ENCODE measurements around a stretch of chr21.

DNA sequence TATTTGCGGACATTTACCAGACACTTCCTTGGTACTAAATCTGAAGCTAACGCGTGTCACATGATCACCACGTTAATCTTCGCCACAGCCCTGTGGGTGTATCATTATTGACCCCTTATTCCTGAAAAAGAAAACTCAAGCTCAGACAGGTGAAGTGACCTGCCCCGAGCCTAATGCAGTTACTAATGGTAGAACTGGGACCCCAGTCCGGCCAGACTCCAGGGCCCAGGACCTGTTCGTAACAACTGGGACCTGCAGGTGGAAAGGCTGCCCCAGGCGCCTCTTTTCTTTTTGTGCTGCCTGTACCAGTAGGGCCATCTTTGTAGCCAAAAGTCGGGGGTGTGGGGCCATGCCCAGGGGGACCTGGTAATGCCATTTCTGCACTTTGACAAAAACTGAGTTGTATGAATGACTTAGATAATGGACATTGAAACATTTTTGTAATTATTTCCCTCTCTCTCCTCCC lies 11.2 kb downstream of the IFNGR2 start:
- PRO-cap = unidirectional peak, plus-strand start at position 332 of the sequence

DNA sequence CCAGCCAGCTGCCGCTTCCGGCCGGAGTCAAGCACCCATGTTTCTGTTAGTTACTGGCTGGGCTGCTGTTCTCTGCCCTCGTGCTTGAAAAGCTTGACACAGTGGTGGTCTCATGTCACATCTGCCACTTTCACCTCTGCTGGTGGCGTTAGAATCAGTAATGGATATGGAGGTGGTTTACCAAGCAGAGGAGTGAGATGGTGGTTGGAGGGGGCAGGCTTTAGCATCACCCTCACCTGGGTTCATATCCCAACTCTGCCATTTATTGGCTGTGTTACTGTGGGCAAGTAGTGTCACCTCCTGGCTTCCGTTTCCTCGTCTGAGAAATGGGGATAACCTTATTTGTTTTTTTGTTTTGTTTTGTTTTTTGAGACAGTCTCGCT lies 21.2 kb downstream of the IFNGR2 start:
- PRO-cap = no peak

- PRO-cap = no peak
Observed at GRCh38 chr21:33541803-33541953, 239 bp downstream of the GART start.

GRCh38 chr21:33554419-33555195 lies 11.8 kb downstream of the SON start:
- PRO-cap = no peak

GRCh38 chr21:33744968-33745328 lies 102.6 kb downstream of the ITSN1 start:
- PRO-cap = no peak

DNA sequence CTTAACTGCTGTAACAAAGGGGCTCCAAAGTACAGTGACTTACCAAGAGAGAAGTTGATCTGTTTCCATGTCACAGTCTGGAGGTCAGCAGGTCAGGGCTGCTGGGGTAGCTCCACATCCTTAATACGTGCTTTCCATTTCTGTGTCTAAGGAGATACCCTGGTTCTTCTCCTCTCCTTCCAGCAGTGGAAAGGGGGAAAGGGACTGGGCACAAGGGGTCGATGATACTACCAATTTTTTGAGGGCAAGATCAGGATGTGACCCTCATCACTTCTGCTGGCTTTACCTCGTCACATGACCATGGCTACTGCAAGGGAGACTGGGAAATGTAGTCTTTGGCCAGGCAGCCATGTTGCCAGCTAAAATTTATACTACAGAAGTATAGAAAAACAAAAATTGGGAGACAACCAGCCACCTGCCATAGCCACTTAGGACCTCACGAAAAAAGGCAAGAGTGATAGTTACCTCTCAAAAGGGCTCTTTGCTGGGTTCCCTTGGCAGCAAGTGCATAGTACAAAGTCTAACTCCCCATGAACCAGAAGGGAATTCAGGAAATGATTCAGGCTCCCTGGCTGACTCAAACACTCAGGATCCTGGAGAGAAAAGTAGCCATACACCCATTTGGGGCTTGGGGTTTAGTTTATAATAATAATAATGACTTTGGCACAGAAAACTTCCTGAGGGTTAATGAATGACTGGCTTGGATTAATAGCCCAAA lies 52.7 kb upstream of the ATP5PO start:
- PRO-cap = no peak

- PRO-cap = no peak
Observed at GRCh38 chr21:34096309-34097309, 23.2 kb downstream of the MRPS6 start.

DNA sequence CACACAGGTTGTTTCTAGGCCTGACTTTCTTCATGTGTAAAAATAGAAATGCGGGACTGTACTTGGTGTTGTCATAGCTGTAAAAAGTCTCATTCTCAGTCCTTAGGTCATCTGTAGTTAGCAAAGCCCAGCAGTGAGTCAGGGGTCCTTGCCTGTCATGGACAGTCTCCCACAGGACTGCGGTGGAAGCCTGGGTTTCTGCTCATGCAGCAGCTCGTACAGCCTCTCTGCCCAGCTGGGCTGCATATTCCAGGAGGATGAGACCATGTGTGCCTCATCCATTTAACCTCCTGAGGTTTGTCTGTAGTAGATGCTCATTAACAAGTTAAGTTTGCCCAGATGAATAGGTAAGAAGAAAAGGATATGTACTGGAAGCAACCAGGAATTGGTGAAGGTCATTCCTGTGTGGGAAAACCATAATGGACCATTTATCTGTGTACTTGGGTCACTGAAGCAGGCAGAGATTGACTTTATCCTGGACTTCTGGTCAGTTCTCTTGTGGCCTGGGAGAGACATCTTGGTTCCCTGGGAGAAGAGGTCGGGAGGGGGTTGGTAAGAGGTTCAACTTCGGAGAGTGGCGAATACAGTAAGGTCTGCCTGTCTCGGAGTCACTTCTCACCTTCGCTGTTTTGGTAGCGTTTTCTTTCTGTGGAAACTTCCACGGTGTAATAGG lies 58.4 kb downstream of the MRPS6 start:
- PRO-cap = no peak

DNA sequence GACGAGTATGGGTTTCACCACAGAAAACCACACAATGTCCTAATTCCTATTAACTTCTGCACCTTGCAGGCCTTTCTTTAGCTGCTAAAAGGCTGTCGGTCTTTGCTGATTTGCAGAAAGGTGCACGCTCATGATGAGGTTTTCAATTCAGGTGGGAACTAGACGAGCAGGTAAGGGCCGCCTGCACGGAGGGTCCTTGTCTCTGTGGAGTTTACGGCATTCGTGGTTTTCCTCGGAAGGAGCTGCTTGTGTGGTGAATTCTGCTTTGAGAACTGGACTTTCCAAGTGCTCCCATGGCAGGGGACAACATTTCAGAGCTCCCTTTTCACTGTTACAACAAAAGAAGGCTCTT lies 125.0 kb downstream of the MRPS6 start:
- PRO-cap = no peak

DNA sequence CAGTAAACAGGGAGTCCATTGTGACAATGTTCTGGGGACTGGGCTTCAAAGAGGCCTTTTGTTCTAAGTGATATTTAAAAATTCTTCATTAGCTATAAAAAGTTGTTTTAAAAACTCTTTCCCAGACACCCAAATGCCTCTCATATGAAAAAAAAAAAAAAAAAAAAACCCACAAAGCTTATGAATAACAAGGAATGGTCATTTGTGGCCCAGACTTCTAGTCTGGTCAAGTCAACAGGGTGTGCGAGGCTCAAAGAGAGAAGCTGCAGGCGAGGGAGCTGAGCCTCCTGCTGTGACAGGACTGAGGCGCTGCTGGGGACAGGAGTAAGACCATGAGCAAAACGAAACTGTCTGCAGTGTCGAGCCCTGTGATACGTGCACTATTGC lies 30.5 kb upstream of the KCNE2 start:
- PRO-cap = no peak

DNA sequence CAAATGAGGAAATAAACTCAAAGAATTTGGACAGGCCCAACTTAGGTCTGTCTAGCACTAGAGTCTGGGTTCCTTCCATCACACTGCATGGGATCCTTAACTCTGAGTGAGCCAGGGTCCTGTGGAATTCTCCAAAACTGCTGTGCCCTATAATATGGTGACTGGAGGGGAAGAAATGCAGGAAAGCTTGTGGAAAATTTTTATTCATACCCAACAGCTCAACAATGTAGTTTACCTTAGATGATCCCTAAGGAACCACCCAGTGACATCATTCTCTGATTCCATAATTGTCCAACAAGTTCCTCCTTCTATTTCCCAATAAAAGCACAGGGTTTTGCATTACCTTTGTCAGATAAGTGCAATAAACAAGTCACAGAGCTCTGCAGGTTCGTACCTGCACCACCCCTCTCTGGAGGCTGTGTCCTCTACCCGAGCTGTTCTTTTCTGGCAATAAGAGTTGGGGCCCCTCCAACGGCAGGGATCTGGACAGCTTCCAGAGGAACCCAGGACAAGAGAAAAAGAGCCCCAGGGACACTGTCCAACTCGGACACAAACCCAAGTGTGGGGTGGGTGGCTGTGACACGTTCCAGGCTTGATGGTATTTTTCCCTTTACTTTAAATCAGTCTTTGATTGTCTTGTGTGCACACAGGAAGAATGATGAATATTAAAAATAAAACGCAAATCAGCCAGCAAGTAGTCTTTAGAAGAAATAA lies 38.9 kb downstream of the RCAN1 start:
- PRO-cap = no peak

- PRO-cap = no peak
Observed at GRCh38 chr21:34580069-34580425, 34.9 kb downstream of the RCAN1 start.

GRCh38 chr21:34736798-34737422 lies 68.1 kb downstream of the CLIC6 start:
- PRO-cap = no peak

GRCh38 chr21:34792073-34792676 lies 123.4 kb downstream of the CLIC6 start:
- PRO-cap = no peak

DNA sequence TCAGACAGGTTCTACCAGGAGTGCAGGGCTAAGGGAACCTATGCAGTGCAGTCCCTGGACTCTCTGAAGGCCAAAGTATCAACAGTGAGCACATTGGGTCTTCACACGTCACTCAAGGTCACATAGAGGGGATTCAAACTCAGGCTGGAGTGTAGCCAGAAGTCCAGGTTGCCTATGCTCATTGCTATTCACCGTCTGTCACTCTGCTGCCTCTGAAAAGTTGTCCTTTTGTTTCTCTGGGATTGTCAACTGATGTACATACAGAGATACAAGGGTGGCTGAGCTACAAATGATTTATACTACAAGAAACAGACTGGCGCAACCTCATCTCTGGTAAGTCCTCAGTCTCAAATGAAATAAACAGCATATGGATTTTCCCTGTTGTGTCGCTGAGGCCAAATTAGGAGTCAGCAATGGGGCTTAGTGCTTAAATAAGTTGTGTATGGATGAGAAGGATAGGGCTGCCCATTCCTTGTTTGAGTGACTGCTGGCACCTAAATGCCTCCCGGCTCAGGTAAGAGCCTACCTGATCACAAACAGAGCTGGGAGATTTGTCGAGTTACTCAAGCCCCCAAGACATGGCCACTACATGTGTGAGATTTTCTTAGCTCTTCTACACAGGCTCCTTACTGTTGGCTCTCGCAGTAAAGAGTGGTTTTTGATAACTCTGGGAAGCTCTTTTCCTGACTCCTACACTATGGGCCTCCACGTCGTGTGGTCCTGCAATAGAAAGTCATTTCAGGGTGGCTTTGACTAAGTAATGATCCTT lies 148.4 kb downstream of the CLIC6 start:
- PRO-cap = no peak

DNA sequence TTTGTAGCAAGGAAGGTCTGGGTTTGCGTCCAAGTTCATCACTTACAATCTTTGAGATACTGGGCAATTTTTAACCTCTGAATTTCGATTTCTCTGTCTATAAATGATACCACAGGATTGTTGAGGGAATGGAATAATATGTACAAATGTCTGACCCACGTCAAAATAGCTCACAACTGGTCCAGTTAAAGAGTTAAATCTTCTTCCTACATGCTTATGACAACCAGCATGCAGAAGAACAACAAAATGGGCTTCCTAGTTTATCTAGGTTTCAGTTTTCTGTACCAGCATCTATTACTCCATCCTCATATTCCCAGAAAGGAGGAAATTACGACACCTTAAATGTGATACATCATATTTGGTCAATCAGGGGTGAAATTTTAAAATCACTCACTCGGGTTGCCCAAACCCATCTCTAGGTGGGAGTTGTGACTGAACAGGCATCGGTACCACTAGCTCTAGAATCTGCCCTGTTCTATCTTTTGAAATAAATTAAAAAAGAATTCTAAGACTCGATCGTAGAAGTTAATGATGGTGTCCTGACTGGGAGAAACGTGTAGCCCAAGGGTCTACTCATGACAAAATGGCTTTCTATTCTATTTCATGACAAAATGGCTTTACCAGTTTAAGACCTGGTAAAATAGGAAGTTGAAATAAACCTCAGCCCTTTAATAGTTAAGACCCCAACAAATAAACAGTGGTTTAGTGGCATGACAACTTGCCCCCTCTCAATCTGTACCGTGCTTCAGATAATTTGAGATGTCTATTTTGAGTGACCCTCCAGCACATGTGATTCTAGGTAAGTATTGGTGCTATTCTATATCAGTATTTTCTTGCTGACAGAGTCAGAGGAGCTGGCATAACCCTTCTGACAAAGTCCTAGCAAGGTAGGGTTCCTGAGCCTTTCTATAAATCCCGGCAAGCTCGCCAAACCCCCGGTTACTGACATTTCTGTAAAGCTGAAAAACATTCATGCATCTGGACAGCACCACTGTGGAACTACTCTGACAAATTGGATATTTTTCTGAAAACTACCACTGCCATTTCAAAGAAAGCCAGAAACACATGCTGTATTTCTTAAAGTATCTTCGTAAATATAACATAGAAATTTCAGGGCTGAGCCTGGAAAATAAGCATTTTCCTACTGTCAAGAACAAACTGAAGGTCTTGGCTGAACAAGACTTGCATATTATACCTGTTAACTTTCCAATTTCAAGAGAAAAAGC lies 162.2 kb downstream of the CLIC6 start:
- PRO-cap = no peak

- PRO-cap = no peak
Observed at GRCh38 chr21:34837060-34838156, 168.6 kb downstream of the CLIC6 start.

GRCh38 chr21:34839741-34840479 lies 171.1 kb downstream of the CLIC6 start:
- PRO-cap = no peak

DNA sequence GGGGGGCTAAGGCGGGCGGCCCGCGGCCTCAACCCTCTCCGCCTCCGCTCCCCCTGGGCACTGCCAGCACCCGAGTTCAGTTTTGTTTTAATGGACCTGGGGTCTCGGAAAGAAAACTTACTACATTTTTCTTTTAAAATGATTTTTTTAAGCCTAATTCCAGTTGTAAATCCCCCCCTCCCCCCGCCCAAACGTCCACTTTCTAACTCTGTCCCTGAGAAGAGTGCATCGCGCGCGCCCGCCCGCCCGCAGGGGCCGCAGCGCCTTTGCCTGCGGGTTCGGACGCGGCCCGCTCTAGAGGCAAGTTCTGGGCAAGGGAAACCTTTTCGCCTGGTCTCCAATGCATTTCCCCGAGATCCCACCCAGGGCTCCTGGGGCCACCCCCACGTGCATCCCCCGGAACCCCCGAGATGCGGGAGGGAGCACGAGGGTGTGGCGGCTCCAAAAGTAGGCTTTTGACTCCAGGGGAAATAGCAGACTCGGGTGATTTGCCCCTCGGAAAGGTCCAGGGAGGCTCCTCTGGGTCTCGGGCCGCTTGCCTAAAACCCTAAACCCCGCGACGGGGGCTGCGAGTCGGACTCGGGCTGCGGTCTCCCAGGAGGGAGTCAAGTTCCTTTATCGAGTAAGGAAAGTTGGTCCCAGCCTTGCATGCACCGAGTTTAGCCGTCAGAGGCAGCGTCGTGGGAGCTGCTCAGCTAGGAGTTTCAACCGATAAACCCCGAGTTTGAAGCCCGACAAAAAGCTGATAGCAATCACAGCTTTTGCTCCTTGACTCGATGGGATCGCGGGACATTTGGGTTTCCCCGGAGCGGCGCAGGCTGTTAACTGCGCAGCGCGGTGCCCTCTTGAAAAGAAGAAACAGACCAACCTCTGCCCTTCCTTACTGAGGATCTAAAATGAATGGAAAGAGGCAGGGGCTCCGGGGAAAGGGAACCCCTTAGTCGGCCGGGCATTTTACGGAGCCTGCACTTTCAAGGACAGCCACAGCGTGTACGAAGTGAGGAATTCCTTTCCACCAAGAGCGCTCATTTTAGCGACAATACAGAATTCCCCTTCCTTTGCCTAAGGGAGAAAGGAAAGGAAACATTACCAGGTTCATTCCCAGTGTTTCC lies 158.2 kb downstream of the RUNX1 start:
- PRO-cap = no peak

GRCh38 chr21:35050402-35050873 lies 1.3 kb upstream of the RUNX1 start:
- PRO-cap = no peak